ENCODE measurements around a stretch of chr6.

DNA sequence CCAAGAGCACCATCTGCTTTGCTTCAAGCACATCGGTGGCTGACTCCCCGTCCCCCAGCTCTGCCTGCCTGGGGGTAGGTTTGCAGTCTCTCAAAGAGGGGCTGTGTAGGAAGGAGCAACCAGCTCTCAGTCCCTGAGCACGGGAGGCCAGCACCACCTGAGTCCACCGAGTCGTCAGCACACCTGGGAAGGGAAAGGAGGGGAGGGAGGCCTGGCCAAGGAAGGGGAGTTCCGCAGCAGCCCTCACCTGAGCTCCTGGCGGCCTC lies 78.4 kb upstream of the QKI start:
- RRBS = no CpG with 5 or more reads among the region's 7 CpGs

GRCh38 chr6:163392332-163393049 lies 22.0 kb upstream of the QKI start:
- RRBS = no CpG with 5 or more reads among the region's 6 CpGs

GRCh38 chr6:163412276-163412860 lies 2.1 kb upstream of the QKI start:
- RRBS = no CpG with 5 or more reads among the region's 4 CpGs

- RRBS = no CpG with 5 or more reads among the region's 4 CpGs
These were observed 20.5 kb downstream of the QKI start for GRCh38 chr6:163434891-163435455.

DNA sequence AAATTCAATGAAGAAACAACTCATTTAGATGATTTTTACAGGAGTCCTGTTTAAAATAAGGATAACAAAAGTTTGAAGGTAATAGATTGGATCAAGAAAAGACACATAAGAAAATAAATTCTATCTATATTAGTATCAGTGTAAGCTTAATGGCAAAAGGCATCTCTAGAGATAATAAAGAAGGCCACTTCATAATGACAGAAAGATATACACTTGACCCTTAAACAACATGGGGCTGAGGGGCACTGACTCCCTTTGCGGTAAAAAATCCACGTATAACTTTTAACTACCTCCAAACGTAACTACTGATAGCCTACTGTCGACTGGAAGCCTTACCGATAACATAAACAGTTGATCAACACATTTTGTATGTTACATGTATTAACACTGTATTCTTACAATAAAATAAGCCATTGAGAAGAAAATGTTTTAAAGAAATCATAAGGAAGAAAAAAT lies 57.3 kb downstream of the QKI start:
- RRBS = no CpG with 5 or more reads among the region's 5 CpGs

DNA sequence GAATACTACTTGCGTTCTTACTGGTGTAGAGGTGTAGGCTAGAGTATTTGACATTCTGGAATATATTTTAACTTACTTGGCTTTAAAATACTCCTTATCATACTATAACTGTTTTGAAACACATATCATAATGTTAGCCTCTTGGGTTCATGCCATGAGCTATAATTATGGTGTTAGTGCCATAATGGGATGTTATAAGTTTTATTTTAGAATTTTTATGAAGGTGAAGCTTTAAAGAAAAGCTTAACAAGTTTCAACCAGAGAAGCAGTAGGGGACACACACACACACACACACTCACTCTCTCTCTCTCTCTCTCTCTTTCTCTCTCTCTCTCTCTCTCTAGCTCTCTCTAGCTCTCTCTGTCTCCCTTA lies 102.2 kb downstream of the QKI start:
- RRBS = no CpG with 5 or more reads among the region's 1 CpG

GRCh38 chr6:163579466-163580522 lies 165.3 kb downstream of the QKI start:
- RRBS = no CpG with 5 or more reads among the region's 11 CpGs

DNA sequence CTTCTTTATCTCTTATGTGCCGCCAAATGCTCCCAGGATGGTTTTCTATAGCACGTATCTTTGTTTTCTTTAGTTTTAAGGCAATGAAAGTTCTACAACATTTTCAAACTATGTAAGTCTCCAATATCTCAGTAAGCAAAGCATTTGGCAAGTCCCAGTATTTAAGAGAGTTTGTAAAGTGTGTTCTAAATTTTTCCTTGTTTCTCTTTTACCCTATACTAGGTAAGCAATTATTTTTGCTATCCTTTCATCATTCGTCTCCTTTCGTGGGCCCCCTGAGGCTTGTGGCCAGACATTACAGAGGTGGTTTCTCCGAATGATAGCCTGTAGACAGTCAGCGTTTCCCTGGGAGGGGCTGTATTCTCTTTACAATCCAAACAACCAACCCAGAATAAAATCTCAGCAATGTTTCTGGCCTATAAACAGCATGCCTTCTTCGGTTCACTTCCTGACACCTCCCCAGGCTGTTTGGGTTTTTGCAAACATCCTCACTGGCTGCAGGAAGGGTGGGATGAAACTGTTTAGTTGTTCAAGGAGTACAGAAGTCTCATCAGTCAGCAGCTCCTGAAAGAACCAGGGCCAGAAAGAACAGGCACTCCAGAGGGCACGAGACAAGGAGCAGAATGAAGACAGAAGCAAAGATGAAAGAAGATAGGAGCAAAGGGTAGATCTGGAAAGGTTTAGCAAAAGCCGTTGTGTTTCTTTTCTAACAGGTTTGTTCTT lies 349.9 kb downstream of the QKI start:
- RRBS = no CpG with 5 or more reads among the region's 9 CpGs

DNA sequence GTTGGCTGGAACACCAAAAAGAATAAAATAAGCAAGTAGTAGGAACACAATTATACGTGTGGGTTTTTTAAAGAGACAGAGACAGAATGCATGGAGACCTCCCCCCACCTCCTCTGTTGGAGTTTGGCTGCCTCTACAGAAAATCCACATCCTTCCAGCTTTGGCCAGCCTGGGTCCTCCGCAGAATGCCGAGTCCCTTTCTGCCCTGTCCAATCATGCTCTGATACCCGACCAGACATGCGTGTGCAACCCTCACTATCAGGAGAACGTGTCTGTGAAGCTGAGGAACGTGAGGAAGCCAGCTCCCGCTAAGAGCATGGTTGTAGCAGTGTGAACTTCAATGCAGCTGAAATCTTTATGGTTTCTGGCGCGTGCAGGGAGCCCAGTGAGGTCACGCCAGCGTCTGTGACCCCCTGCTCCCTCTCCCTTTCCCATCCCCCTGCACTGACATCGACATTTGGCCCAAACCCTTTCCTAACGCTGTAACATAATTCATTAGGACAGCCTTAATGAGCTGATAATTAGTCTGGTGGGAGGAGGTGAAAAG lies 423.1 kb downstream of the QKI start:
- RRBS = no CpG with 5 or more reads among the region's 14 CpGs

DNA sequence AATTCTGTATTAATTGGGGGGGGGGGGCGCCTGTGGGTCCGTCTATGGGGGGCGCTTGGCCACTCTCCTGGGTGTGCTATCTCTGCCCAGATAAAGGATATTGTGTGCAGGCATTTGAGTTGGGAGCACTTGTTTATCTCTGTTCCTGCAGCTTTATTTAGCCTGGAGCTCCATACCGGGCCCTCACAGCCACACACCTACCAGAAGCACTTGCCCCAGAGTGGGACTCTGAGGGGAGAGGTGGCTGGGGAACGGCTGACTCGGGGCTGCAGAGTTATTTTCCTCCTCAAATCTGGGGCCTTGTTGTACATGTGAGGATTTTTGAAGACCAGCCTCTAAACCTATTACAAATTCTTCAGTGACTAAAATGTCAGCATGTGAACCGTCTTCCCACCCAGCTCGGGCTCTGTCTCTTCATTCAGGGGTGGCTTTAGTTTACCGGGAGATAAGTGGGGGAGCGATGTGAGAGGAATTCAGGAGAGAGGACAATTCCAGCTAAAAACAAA lies 548.7 kb downstream of the QKI start:
- RRBS = no CpG with 5 or more reads among the region's 10 CpGs

- RRBS = no CpG with 5 or more reads among the region's 46 CpGs
These were observed 670.9 kb downstream of the QKI start for GRCh38 chr6:164084975-164086329.

DNA sequence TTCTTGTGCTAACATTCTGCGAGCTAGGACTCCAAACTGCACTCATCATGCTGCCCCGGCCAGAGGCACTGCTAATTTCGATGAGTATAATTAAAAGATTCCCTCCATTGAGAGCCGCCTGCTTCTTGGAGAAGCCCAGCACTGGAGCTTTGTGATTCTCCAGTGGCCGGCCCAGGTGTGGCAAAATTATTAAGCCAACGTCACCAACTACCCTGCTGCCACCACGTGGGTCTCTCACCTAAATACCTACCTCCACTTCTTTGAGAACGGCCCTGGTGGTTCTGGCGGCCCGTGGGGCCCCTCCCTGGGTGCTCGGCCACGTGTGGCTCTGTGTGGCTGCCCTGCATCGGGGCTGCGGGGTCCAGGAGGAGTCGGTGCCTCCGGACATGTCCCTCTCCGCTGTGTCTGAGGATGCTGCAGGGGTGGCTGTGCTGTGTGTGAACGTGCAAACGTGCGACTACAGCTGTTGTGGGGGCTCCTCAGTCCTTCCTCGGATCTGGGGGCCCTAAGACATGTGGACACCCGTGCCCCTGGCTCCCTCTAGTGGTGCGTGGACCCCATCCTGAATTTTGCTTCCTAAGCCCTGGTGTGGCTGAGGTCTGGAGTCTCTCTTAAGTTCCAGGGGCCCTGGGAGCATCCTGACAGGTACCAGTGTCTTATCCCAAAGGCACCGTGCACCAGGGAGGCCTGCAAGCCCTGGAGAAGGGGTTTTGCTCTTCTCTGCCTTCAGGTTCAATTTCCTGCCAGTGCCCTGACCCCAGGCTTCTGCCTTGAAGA lies 691.8 kb downstream of the QKI start:
- RRBS = no CpG with 5 or more reads among the region's 24 CpGs

DNA sequence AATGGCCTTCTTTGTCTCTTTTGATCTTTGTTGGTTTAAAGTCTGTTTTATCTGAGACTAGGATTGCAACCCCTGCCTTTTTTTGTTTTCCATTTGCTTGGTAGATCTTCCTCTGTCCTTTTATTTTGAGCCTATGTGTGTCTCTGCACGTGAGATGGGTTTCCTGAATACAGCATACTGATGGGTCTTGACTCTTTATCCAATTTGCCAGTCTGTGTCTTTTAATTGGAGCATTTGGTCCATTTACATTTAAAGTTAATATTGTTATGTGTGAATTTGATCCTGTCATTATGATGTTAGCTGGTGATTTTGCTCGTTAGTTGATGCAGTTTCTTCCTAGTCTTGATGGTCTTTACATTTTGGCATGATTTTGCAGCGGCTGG lies 523.7 kb downstream of the C6orf118 start:
- RRBS = no CpG with 5 or more reads among the region's 3 CpGs

GRCh38 chr6:165291578-165292041 lies 17.8 kb downstream of the C6orf118 start:
- RRBS = no CpG with 5 or more reads among the region's 2 CpGs

DNA sequence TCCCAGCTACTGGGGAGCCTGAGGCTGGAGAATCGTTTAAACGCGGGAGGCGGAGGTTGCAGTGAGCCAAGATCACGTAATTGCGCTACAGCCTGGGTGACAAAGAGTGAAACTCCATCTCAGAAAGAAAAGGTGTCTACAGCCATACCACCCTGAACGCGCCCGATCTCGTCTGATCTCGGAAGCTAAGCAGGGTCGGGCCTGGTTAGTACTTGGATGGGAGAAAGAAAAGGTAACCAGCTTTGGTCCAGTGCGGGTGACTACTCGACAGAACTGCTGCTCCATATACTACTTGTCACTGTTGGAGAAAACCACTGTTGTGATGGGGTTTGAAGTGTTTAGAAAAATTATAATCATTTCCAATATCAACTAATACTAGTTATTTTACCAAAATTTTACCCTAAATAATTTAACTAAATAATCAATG lies 100.0 kb upstream of the C6orf118 start:
- RRBS = no CpG with 5 or more reads among the region's 14 CpGs

DNA sequence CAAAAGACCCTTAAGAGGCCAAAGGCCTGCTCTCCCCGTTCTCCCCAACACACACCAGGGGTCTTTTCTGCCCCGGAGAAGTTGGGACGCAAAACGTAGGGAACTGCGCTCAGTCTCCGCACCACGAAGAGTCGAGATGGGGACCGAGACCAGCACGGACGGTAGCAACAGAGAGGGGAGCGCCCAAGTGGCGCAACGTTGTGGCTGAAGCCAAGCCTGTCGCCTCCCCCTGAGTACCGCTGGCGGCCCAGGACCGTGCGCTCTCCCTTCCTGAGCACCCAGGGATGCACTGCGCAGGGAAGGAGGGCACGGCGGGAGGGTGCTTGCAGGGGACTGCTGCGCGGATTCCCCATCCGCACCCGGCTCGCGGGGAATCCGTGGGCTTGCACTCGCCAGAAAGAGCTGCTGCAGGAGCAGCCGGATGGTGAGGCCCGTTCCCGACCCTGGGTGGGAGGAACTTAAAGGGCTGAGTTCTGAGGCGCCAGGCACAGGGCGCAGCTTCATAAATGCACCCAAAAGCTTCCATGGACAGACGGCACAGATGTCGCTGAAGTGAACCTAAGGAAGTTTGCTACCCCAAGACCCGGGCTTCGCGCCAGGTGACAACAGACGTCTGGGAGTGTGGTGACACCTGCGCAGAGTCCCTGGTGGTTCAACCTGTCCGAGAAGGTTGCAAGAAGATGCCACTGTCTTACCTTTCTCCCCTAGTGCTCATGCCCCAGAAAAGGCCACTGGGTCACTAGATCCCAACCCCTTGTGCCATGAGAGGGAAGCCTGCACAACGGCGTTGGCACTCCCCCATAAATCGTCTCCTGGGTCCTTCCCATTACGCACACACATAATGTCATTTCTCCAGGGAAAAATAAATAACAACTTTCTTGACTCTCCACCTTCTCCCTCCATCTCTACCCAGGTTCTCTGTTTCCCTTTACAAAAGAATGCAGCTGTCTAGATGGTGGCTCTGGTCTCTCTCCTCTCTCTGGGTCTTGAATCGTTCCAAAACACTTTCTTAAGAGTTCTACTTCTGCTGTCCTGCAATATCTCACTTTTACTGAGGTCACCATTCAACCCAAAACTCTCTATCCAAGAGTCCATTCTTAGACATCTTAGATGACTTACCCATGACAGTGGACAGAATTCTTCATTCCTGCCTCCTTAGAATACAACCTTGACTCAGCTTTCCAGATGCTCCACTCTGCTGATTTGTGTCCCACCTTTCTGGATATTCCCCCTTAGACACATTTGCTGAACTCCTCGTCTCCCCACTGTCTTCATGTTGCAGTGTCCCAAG lies 178.5 kb downstream of the TBXT start:
- RRBS = 6% methylated on average over 6 of the region's 49 CpGs

GRCh38 chr6:166057791-166058700 lies 109.6 kb downstream of the TBXT start:
- RRBS = no CpG with 5 or more reads among the region's 14 CpGs

- RRBS = no CpG with 5 or more reads among the region's 6 CpGs
These were observed 9.6 kb upstream of the SFT2D1 start for GRCh38 chr6:166351818-166352538.

GRCh38 chr6:166360869-166361637 lies 18.7 kb upstream of the SFT2D1 start:
- RRBS = no CpG with 5 or more reads among the region's 7 CpGs

DNA sequence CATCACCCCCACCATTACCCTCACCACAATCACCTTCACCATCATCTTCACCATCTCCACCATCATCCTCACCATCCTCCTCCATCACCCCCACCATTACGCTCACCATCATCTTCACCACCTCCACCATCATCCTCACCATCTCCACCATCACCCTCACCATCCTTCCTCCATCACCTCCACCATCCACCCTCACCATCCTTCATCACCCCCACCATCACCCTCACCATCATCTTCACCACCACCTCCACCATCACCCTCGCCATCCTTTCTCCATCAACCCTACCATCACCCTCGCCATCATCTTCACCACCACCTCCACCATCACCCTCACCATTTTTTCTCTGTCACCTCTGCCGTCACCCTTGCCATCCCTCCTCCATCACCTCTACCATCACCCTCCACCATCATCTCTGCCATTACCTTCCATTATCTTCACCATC lies 33.2 kb upstream of the MPC1 start:
- RRBS = no CpG with 5 or more reads among the region's 4 CpGs